ENCODE results near the genes WDR81, SMYD4 and HIC1.

GRCh38 chr17:1421432-1421873 lies 21.4 kb upstream of the YWHAE start:
- PRO-cap: no peak
- RRBS, 2 experiments: 94 to 96% methylated on average over 3 of the region's 11 CpGs

DNA sequence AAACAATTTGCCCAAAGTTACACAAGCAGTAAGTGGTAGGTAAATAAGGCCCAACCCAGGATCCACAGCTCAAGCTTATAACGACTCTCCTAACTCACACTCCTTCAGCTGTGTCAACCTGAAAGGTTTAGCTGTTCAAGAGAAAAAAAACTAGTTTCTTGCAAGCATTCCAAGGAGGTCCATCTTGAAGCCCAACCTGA lies 6.6 kb downstream of the CRK start:
- PRO-cap: no peak
- RRBS, 2 experiments: no CpG with 5 or more reads among the region's 1 CpG

GRCh38 chr17:1485658-1485899 lies 6.9 kb downstream of the MYO1C start:
- PRO-cap: no peak
- RRBS, 2 experiments: 2% methylated on average over 19 of the region's 35 CpGs

GRCh38 chr17:1485900-1486390 lies 6.5 kb downstream of the MYO1C start:
- PRO-cap: bidirectional peak, plus-strand start at chr17:1486073, minus-strand start at chr17:1486052
- RRBS, 2 experiments: 2 to 8% methylated on average over 23 to 30 of the region's 59 CpGs

DNA sequence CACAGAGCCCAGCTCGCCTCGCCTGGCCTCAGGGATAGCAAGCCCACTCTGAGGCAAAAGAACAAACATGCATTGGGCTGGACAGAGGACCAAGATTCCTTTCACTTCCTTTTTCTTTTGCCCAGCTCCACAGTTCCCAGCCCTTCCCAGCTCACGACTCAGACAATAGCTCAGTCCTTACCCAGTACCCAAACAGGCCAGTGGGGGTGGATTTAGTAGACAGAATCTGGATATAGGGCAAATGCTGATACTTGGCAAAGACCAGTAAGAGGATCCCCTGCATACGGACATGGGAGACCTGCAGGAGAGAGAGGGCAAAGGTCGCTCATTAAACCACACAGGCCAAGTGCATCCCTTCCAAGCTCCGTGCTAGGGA lies 6.9 kb downstream of the INPP5K start:
- PRO-cap: no peak
- RRBS, 2 experiments: no CpG with 5 or more reads among the region's 6 CpGs

DNA sequence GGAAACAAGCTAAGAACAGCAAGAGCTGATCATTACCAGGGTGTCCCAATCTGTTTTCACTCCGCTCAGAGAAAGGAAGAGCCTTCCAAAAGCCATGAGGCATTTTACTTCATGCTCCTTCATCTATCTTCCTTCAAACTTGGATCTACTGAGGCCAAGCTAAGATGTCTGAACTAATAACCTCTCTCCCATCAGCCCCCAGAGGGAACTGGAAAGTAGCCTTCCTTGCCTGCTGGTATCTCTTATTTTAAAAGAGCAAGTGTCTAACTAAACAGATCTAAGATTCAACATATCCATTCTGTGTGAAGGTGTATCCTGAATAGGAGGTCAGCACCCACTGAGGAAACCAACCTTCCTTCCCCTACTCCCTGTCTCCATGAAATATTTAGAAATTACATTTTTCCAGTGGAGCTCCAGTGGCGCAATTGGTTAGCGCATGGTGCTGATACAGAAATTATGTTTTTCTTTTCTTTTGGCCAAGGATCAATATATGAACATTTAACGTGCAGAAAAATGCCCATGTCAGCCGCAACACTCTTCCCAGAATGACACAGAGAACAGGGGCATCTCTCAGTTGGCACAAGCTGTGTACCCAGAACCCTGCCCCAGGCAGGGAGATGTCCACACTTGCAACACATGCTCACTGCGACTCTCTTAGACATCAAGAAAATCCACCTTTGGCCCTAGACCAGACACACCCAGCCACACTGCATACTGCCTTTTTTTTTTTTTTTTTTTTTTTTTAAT lies 17.2 kb downstream of the PITPNA start:
- PRO-cap: no peak
- RRBS, 2 experiments: no CpG with 5 or more reads among the region's 6 CpGs

DNA sequence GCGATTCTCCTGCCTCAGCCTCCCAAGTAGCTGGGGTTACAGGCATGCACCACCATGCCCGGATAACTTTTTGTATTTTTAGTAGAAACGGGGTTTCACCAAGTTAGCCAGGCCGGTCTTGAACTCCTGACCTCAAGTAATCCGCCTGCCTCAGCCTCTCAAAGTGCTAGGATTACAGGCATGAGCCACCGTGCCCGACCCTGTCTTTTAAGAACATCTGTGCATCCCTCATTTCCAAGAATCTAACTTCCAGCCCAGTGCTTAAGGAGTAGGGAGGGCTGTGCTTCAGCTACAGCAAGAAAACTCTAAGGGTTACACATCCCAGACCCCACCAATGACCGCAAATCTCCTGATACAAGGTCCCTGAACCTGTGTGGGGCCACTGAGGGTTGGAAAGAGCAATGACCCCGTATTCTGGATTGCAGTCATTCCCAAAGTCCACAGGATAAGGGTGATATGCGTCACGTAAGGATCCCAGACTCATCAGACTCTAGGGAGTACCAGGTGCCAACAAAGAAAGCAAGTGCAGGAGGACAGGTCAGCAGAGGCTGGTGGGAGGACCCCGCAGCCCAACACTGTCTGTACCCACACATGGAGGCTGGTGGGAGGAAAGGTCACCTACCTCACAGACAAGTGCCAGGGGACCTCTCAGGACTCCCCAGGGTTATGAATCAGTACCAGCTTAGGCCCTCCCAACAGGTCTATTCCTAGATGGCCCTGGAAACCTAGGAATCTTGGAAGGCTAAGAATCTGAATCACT lies 16.4 kb downstream of the PITPNA start:
- PRO-cap: no peak
- RRBS, 2 experiments: no CpG with 5 or more reads among the region's 12 CpGs

GRCh38 chr17:1555682-1556460 lies 6.7 kb downstream of the PITPNA start:
- PRO-cap: no peak
- RRBS, 2 experiments: no CpG with 5 or more reads among the region's 15 CpGs

DNA sequence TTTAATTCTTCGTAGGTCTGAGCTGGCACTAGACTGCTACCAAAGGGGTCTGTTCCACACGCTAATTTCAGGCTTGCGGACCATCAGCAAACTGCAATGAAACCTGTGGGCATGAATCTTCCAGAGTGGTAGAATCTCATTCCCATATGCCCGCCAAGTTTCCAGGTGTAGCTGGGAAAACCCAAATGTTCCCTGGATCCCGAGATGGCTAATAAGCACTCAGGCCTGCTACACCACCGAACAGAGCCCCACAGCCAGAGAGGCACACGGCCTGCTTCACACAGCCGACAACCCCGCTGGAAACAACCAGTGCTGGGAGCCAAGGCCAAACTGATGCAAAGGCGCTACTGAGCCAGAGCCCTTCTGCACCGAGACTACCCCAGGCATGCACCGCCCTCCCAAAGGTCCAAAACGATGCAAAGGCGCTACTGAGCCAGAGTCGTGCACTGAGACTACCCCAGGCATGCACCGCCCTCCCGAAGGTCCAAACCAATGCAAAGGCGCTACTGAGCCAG lies 27.4 kb downstream of the SLC43A2 start:
- PRO-cap: no peak
- RRBS, 2 experiments: no CpG with 5 or more reads among the region's 18 CpGs

DNA sequence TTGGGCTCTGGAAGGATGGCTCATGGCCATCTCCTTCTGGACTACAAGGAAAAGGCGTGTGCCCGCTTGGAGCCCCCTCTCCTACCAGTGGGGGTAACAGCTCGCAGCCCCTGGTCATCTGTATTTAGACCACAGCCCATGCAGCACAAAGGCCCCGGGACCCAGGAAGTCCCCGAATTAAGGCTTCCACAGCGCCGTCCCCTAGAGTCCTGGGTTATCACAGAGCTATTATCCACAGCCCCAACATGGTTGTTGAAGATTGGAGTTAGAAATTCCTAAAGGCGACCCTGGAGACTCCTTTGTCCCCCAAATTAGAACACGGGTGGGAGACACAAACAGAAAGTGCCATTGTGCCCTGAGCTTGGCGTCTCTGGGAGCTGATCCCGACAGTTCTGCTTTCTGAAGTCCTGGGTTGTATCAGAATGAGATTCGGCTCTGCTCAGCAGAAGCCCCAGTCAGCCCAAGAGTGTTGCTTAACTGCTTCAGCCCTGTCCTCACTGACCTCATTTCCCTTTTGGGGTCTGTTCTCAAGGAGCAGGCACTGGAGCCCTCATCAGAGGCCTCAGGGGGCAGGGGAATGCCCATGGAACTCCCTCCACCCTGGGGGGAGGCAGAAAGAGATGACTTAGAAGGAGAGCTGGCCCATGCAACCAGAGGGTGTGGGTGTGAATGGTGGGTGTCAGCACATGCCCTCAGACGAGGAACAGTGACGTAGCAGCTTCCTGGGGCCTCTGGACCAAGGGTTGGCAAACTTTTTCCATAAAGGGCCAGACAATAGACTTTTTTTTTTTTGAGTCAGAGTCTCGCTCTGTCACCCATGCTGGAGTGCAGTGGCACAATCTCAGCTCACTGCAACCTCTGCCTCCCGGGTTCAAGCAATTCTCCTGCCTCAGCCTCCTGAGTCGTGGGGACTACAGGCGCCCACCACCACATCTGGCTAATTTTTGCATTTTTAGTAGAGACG lies 21.4 kb downstream of the SLC43A2 start:
- PRO-cap: no peak
- RRBS, 2 experiments: no CpG with 5 or more reads among the region's 19 CpGs

- PRO-cap: no peak
- RRBS, 2 experiments: no CpG with 5 or more reads among the region's 2 CpGs
Measured at GRCh38 chr17:1669877-1670501, 14.7 kb downstream of the PRPF8 start.

- PRO-cap: no peak
- RRBS, 2 experiments: no CpG with 5 or more reads among the region's 7 CpGs
Measured at GRCh38 chr17:1712561-1713095, 2.5 kb upstream of the TLCD2 start.

DNA sequence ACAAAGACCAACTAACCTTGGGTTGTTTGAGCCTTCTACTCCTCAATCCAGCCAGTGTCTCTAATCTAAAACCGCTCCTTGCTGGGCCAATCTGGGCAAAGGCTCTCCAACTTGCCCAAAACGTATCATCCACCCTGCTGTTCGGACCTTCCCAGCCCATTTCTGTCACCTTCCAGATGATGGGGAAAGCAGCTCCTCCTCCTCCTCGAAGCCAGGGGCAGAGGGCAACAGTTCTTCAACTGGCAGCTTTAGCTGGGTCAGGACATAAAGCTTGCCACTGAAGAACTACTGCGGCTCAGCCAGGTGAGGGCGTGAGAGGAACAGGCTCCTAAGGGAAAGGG lies 3.5 kb upstream of the TLCD2 start:
- PRO-cap: no peak
- RRBS, 2 experiments: no CpG with 5 or more reads among the region's 6 CpGs

DNA sequence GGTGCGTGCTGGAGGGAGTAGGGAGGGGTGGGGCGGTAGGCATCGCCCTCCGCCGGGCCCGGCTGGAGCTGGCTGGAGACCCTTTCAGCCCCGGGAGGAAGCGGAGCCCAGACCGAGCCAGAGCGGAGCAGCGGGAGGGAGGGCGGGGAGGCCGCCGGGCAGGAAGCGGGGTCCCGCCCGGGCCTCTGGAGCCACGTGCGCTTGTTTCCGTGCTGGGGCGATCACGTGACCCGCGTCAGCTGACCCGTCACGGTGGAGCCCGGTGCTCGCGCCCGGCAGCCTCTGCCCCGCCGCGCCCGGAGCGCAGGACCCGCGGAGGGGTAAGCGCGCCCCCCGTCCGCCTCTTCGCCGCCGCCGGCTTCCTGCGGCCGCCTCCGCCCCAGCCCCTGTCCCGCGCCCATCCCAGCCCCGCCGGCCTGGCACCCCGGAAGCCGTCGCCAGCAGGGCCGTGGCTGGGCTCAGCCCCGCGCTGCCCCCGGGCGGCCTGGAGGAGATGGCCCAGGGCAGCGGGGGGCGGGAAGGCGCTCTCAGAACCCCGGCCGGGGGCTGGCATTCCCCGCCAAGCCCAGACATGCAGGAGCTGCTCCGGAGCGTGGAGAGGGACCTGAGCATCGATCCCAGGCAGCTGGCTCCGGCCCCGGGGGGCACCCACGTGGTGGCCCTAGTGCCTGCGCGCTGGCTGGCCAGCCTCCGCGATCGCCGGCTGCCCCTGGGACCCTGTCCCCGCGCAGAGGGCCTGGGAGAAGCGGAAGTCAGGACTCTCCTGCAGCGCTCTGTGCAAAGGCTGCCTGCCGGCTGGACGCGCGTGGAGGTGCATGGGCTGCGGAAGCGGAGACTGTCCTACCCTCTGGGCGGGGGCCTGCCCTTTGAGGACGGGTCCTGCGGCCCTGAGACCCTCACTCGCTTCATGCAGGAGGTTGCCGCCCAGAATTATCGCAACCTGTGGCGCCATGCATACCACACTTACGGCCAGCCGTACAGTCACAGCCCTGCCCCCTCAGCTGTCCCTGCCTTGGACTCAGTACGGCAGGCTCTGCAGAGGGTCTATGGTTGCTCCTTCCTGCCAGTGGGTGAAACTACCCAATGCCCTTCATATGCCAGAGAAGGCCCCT lies at the start of gene WDR81:
Gene WDR81 (plus strand): TSS at position 238 of the 1,112 bp plus-strand sequence.
- PRO-cap: bidirectional peak, plus-strand start at position 238 of the sequence, minus-strand start at position 137 of the sequence; bidirectional peak, plus-strand start at position 552 of the sequence, minus-strand start at position 390 of the sequence; bidirectional peak, plus-strand start at position 675 of the sequence, minus-strand start at position 654 of the sequence; bidirectional peak, plus-strand start at position 728 of the sequence, minus-strand start at position 719 of the sequence; unidirectional peak, minus-strand start at position 837 of the sequence
- RRBS, 2 experiments: 5 to 6% methylated on average over 67 of the region's 98 CpGs

DNA sequence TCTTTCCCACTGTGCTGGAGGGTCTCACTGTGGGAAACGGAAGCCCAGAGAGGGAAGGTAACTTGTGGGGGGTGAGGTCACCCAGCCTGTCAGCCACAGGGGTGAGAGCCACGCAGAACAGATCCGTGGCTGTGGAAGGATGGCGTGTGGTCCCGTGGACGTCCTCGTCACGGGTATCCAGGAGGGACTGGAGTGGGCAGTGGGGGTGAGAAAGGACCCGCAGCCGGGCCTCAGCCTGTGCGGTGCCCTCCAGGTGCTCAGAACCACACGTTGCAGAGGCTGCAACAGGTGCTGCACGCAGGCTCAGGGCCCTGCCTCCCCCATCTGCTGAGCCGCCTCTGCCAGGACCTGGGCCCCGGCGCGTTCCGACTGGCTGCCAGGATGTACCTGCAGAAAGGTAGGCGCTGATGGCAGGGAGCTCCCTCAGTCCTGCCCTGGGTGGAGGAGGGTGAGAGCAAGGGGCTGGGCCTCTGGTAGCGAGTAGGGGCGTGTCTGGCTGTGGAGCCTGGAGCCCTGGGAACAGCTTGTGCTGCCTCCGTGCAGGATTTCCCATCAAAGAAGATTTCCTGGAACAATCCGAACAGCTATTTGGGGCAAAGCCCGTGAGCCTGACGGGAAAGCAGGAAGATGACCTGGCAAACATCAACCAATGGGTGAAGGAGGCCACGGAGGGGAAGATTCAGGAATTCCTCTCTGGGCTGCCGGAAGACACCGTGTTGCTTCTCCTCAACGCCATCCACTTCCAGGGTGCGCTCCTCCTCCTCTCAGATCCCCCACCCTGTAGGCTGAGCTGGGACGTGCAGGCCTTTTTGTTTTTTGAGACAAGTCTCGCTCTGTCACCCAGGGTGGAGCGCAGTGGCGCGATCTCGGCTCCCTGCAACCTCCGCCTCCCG lies 4.3 kb downstream of the SERPINF2 start:
- PRO-cap: no peak
- RRBS, 2 experiments: no CpG with 5 or more reads among the region's 38 CpGs

DNA sequence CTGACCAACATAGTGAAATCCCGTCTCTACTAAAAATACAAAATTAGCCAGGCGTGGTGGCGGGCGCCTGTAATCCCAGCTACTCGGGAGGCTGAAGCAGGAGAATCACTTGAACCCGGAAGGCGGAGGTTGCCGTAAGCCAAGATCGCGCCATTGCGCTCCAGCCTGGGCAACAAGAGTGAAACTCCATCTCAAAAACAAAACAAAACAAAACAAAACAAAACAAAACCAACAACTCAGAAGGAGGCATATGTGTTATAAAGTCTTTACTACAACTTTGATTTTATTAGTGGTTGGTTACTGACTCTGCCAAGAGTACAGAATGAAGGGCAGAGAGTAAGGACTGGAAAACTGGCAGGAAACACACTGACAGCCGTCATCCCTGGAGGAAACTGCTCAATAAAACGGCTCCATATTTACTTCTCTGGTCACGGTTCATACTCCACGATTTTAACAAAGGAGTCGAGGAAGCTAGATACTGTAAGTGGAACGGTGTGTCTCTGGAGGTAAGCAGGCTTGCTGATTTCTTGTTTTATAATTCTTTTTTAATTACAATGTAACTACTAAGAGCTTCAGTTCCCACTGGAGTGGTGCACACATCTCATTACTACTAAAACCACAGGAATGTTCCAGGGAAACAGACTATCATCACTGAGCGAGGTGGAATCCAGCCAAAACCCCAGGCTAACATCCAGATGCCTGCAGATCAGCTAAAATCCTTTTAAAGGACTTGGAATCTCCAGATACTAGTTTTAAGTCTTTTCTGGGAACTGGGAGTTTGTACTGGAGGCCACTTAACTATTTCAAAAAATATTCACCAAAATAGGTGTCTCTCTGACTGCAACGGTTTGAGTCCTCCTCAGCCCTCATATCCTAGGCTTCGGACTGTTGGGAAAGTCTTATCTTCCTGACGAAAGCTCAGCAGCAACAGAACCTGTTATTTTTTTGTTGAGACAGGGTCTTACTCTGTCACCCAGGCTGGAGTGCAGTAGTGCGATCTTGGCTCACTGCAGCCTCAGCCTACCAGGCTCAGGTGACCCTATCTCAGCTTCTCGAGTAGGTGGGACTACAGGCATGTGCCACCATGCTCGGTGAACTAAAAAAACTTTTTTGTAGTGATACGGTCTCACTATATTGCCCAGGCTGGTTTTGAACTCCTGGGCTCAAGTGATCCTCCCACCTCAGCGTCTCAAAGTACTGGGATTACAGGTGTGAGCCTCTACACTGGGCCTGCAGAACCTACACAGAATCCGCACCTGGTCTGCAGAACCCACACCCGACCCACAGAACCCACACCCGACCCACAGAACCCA lies 17.9 kb downstream of the SERPINF1 start:
- PRO-cap: no peak
- RRBS, 2 experiments: no CpG with 5 or more reads among the region's 29 CpGs

DNA sequence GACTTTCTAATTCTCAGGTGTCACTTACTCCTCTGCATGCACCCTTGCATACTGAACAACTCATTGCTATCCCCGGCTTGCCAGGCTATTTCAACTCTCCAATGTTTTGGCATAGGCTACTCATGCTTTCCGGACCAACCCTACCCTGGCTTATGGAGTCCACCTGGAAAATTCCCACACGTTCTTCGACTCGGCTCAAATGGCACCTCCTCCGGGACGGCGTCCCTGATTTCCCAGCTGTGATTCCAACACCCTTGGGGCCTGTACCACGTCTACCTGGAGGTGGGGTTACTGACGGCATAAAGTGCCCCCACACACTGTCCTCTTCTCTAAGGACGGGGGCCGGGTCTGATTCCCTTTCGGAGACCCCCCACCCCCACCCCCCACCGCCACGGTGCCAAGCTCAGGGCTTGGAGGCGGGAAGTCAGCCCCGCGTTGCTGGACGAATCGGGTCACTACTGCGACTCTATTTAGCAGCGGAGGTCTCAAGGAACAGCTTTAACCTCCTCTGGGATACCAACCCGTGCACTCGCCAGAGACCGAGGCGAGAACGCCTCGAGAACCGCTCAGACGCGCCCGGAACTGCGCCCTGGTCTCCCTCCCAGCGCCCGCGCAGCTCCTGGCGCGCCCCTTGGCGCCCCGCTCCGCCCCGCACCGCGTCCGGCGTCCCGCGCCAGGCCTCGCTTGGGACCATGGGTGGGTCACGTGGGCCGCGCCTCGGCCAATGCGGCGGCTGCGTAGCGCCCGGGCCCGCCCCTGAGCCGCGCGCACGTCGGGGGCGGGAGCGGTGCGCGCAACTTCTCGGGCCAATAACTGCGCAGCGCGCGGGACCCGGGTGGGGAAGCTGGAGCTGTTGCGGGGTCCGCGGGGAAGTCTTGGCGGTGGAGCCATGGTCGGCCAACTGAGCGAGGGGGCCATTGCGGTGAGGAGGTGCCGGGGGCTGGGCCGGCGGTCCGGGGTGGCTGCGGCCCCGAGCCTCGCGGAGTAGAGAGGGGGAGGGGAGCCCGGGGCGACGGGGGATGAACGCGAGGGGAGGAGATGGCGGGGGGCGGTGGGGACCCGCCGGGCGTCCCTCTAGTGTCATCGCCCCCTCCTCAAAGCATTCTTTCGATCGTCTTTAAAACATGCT lies at the start of gene SMYD4:
Gene SMYD4 (minus strand): TSS at position 698 of the 1,129 bp plus-strand sequence.
- PRO-cap: bidirectional peak, plus-strand start at position 422 of the sequence, minus-strand start at position 460 of the sequence; bidirectional peak, plus-strand start at position 812 of the sequence, minus-strand start at position 658 of the sequence
- RRBS, 2 experiments: 1 to 2% methylated on average over 62 of the region's 102 CpGs

DNA sequence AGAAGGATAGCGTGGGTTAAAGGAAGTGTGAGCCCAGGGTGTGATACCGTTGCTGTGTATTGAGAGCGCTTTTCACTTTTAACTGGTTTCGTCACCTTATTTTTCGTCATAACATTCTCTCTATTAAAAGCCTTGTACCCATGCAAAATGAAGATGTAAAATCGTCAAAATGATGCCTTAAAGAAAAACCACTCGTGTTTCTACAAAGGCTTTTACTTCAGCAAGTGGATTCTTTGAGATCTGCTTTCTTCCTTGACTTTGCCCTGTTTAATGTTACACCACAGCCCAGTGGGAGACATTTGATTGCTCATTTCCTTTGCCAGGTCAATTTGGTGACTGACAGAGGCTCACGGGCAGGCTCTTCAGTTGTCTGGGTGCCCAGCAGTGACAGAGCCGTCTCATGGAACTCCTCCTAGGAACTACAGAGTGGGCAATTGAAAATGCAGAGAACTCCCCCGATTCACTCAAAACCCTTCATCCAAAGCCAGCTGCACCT lies 61.2 kb downstream of the RPA1 start:
- PRO-cap: no peak
- RRBS, 2 experiments: no CpG with 5 or more reads among the region's 10 CpGs

DNA sequence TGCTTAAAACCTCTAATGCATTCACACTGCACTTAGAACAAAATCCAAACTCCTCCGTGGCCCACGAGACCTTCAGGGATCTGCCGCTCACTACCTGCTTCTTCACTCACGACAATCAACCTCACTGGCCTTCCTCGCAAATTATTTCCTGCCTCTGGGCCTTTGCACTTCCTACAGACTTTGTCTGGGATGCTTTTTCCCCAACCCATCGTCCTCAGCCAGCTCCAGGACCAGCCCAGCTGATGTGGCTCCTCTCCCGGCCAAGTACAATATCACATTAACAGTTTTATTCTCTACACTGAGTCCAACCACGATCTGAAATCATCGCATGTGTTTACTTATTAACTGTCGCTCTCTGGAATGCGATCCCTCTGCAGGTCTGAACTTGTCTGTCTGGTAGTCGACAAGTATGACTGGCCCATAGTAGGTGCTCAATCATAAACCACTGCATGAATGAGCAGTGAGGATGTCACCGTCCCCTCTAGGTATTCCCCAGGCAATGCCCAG lies 28.0 kb downstream of the RTN4RL1 start:
- PRO-cap: no peak
- RRBS, 2 experiments: no CpG with 5 or more reads among the region's 13 CpGs

DNA sequence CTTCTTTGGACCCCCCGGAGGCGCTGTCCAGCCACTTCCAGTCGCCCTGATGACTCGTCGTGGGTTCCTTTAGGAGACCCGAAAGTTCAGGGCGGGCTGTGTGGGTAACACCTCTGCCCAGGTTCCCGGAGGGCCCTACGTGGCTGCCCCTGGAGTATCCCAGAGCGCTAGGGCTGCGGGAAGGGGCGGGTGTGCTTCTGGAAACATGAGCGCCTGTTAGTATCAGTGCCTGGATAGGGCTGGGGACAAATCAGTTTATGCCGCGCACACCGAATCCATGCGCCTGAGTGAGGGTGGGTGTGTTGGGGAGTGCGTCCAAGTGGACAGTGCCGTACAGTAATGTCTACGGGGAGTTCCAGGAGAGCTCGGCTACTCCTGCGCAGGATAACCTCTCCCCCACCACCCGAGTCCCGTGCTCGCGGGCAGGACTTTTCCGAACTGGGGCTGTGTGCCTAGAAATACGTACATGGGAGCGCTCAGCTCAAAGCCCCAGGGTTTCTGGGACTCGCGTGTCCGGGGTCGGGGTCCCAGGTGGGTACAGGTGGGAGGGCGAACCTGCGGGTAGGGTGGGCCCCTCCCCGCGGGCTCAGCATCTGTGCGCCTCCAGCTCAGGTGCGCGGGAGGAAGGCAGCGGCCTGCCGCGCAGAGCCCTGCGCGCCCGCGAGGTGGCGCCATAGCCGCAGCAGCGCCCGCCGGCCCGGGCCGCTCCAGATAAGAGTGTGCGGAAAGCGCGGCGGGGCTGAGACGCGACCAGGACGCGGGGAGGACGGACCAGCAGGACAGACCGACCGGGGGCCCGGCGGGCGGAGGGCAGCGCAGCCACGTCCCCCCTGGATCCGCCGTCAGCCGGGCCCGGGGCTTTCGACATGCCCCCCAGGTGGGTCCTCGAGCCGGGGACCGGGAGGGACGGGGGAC lies at the start of gene HIC1:
Gene HIC1 (plus strand): TSS at position 742 of the 915 bp plus-strand sequence.
- PRO-cap: unidirectional peak, plus-strand start at position 742 of the sequence
- RRBS, 2 experiments: 1 to 2% methylated on average over 22 to 24 of the region's 79 CpGs